Placental pericyte (primary cell): ENCODE measurements around the genes DENND1C, CD70 and ZNF557.

- CAGE, long polyA plus RNA = no peak
Observed at GRCh38 chr19:6062821-6063397, 47.4 kb downstream of the RFX2 start.

DNA sequence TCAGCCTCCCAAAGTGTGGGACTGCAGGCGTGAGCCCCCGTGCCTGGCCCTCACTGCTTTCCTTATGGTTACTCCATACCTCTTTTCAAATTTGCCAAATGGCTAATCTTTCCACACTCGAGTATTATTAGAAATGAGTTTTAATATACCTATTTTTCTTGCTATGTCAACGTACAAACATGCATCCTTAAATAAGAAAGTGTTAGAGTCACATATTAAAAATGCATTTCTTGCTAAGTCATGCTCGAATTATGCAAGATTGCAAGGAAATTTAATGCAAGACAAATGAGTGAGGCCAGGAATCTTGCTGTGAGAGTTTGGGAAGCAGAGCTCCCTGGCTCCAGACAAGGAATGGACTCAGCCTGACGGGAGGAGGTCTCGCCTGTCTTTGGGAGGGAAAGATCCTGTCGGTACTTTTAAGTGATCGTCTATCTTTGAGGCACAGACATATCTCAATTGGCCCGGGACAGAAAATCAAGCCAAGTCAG is 39.3 kb downstream of the RFX2 start:
- CAGE, long polyA plus RNA = no peak

GRCh38 chr19:6091645-6092101 is 18.6 kb downstream of the RFX2 start:
- CAGE, long polyA plus RNA = no peak

- CAGE, long polyA plus RNA = no peak
Observed at GRCh38 chr19:6092102-6092991, 18.0 kb downstream of the RFX2 start.

DNA sequence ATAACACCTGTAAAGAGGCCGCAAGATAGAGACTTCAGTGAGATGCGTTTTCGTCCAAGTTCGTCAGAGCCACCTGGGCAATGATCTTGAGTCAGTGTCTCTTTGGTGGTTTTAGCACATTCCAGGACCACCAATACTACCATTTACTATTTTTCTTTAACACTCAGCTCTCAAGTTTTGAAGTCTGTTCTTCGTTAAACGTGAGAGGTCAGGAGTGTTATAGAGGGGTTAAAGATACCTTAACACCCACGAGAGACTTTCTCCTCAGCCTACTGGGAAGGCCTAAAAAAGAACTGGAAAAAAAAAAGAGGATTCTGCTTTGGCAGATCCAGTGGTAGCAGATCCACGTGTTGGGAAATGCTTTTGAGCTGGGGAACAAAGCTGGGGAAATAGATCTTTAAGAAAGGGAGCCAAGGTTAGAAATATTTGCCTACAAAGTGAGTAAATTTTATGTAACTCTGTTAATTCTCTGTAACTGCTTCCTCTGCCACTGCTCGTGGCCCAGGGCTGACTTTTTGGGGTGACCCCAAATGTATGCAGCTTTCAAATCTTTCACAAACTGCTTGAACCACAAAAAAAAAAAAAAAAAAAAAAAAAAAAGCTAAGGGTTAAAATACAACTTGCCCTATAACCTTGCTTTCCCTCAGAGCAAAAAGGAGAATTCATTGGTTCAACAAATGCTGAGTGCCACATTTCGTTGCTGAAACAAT is 11.8 kb downstream of the RFX2 start:
- CAGE, long polyA plus RNA = no peak

GRCh38 chr19:6099132-6100121 is 10.9 kb downstream of the RFX2 start:
- CAGE, long polyA plus RNA = no peak

- CAGE, long polyA plus RNA = no peak
Observed at GRCh38 chr19:6100178-6100887, 10.0 kb downstream of the RFX2 start.

GRCh38 chr19:6161586-6161960 is 26.1 kb downstream of the ACSBG2 start:
- CAGE, long polyA plus RNA = no peak

- CAGE, long polyA plus RNA = no peak
Observed at GRCh38 chr19:6241571-6242209, 38.1 kb downstream of the MLLT1 start.

DNA sequence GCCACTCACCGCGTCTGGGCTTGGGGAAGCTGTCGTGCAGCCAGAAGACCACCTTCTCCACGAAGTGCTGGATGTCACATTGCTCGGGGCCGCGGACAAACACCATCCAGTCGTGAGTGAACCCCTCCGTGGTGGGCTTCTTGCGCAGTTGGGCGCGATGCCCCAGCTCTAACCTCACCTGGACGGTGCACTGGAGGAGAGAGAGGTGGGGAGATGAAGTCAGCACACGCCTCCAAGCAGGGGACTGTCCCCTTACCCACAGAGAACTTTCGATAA is 9.3 kb downstream of the MLLT1 start:
- CAGE, long polyA plus RNA = no peak

GRCh38 chr19:6273727-6274354 is 5.9 kb downstream of the MLLT1 start:
- CAGE, long polyA plus RNA = no peak

DNA sequence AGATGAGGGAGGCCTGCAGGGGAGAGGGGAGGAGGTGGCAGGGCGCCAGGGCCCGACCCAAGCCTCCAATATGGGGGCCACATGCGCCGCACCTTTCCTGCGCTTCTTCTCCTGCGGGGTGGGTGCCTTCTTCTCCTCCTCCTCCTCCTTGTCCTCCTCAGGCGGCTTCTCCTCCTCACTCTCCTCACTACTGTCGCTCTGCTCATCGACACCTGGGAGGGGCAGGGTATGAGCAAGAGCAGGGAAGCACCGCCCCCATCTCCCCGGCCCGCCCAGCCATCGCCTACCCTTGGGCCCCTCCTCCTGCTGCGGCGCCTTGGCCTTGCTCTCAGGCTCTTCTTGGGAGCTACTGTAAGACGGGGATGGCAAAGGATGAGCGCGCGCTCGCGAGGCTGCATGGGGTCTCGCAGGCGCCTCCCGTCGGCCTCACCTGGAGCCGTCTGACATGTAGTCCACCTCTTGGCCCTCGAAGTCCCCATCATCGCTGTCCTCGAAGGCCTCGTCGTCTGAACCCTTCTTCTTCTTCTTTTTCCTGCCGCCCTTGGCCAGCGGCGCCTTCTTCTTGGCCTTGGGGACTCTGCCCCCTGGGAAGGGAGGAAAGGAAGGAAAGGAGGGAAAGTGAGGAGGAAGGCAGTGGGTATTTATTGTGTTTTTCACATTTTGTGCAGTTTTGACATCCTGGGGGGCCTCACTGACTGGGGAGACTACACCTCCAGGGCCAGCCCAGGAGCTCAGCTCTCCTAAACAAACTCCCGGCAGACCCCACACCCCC is 5.7 kb upstream of the PSPN start:
- CAGE, long polyA plus RNA = no peak

- CAGE, long polyA plus RNA = no peak
Observed at GRCh38 chr19:6419833-6420549, 4.6 kb downstream of the KHSRP start.

DNA sequence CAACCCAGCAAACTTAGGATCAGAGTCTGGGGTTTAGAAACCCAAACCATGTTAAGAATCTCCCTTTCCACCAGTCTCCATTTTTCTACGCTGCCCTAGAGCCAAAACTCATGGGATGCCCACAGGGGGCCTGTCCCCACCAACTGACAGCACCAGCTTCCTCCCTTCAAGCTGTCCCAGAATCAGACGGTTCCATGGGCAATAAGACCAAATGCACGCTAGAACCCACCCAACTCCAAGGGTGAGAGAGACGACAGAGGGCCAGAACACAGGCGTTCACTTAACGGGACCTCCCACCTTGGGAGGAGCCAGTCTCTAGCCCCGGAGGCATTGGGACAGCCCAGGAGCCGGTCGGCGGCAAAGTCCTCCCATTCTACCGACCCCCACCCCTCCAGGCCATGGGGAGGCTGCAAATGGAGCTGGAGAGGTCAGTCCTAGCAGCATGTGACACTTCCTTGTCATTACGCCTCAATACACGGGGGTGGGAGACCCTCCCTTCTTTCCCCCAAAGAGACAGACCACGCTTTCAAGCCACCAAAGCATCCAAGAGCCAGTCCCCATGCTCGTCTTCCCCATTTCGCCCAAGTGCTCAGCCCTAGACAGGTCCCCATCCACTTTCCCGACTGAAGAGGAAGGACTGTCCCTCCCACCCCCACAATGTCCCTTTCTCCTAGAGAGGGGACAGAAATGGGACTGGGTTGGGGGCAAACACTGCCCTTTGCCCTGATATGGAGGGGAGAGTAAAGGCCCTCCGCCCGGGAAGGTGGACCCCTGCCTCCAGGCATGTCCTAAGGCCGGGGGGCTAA is 1.0 kb downstream of the KHSRP start:
- CAGE, long polyA plus RNA = no peak

GRCh38 chr19:6480777-6481598 is 599 bp downstream of the DENND1C start:
- CAGE, long polyA plus RNA = no peak

DNA sequence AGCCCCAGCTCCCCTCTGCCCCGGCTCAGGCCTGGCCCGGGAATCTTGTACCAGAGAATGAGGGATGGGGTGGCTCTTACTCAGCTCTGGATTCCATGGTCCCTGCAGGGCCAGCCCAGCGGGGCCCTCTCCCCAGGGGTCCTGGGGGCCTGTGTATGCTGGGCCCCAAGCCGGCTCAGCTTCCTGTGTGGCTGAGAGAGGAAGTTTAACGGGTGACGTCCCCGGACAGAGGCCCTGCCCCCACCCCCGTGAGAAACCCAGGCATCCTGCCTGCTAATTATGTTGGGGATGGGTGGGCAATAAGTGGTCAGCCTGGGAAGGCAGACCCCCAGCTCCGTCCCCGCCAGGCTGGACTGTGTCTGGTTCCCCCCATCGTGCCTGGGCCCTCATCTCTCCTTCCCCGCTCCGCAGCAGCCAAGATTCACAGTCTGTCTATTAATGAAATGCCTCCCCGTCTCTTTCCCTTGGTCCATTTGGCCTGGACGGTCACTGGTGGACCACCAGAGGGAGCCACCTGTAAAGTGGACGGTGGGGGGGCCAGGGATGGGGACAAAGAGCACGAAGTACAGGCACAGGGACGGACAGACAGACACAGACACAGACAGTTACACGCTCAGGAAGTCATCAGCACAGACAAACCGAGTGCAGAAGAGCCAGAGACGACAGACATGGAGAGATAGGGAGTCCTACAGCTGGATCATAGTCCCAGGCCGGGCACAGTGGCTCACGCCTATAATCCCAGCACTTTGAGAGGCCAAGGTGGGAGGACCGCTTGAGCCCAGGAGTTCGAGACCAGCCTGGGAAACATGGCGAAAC is at the start of gene DENND1C:
Gene DENND1C (minus strand): TSS at position 189 of the 816 bp plus-strand sequence.
- CAGE, long polyA plus RNA = no peak

GRCh38 chr19:6590591-6591421 is at the start of gene CD70:
CD70 (minus strand) TSS chr19:6591150.
- CAGE, long polyA plus RNA = no peak

GRCh38 chr19:6603860-6604437 is 13.0 kb upstream of the CD70 start:
- CAGE, long polyA plus RNA = no peak

DNA sequence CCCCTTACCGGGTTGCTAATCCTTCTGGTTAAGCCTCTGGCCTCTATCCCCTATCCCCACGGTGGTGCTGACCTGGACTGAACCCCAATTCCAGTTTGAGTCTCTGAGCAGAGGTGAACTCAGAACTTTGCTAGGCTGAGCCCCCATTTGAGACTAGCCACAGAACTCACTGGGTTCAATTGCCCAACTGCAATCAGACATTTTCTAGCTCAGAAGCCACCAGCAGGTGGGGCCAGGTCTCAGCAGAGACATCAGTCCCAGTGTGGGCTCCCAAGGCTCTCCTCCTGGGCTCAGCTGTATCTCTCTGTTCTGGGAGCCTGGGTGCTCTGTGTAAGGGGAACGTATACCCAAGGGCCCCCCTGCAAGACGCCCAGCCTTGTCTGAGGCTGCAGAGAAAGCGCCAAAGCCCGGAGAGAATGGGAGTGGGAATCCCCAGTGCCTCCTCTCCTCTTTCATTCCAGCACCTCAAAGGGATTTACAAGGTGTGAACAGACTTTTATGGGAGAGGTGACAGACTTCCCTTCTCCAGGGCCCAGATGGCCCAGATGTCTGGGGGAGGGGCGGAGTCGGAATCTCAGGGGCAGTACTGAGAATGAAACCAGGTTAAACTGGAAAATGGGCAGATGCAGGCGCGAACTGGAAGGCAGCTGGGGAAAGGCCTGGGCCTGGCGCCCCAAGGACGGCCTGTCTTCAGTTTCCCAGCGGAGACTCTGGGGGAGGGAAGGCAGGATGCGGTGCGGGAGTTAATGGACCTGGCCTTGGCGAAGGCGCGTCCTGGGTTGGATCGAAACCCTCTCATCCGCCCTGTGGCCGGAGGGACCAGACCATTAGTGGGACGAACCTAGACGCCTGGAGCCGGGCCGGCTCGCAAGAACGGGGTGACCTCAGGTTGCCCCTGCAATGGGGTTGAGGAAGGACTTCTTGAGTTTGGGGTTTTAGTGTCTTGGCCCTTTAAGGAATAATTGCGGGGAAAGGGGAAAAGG is 778 bp upstream of the TRIP10 start:
- CAGE, long polyA plus RNA = no peak

DNA sequence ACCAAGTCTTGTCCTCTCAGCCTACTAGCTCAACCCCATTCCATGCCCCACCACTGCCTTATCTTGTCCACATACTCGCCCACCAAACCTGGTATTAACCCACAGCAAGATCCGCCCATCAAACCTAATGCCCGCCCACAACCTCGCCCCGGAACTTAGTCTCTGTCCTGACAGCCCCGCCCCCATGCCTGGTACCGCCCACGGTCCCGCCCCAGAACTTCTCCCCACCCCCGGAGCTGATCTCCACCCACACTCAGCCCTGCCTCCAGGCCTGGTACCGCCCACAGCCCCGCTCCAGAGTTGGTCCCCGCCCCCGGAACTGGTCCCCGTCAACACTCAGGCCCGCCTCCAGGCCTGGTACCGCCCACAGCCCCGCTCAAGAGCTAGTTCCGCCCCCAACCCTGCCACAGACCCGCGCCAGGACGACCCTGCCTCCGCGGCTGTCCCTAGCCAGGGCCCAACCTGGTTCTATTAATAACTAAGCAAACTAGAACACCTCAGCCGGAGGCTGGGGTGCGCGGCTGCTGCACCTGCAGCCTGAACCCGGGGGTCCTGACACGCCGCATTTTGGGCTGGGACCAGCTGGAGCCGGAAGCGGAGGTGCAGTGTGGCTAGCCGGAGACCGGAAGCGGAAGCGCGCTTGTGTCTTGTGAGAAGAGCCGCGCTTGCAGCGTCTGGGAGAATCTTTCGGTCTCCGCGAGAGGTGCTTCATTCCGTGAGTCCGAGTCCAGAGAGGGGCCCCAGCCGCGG is at the start of gene ZNF557:
Gene ZNF557 (plus strand): TSS at position 645 of the 750 bp plus-strand sequence.
- CAGE, long polyA plus RNA = no peak